Natural killer cell (primary cell): ENCODE results near the genes TLK2, MRC2, TANC2 and FTSJ3.

DNA sequence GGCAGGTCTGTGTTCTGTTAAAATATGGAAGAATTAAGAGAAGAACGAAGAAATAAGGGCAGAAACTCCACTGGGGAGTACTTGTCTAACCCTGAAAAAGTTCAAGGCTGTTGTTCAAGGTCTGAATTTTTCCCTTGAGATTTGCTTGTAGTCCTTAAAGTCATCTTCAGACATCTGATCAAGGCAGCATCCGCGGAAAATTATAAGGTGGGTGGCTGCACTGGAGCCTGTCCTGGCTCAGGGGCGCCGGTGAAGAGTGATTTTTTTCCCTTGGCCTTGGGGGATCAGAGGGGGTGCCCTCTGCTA, 1.2 kb upstream of the TLK2 start:
- PRO-cap: no peak

GRCh38 chr17:62478792-62479654, at the start of gene TLK2:
TSS of gene TLK2 (plus strand) at chr17:62478825.
- PRO-cap: bidirectional peak, plus-strand start at chr17:62478816, minus-strand start at chr17:62478574; unidirectional peak, plus-strand start at chr17:62479212; unidirectional peak, plus-strand start at chr17:62479264; bidirectional peak, plus-strand start at chr17:62479491, minus-strand start at chr17:62479417; unidirectional peak, minus-strand start at chr17:62479573

DNA sequence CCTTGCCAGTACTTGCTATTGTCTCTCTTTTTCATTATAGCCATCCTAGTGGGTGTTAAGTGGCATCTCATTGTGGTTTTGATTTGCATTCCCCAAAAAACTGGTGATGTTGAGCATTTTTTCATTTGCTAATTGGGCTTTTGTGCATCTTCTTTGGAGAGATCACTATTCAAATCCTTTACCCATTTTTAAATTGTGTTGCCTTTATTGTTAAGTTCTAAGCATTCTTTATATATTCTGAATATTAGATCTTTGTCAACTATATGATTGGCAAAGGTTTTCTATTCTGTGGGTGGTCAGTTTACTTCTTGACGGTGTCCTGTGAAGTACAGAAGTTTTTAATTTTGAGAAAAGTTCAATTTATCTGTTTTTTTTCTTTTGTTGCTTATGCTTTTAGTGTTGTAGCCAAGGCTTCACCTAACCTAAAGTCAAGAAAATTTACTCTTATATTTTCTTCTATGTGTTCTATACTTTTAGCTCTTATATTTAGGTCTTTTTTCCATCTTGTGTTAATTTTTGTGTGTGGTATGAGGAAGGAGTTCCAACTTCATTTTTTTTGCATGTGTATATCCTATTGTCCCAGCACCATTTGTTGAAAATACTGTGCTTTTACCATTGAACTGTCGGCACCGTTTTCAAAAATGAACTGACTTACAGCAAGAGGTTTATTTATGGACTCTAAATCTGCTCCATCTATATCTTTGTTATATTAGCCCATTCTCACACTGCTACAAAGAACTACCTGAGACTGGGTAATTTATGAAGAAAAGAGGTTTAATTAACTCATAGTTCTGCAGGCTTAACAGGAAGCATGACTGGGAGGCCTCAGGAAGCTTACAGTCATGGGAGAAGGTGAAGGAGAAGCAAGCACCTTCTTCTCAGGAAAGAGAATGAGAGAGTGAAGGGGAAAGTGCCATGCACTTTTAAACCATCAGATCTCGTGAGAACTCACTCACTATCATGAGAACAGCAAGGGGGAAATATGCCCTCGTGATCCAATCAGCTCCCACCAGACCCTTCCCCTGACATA, 65.2 kb downstream of the TLK2 start:
- PRO-cap: no peak

DNA sequence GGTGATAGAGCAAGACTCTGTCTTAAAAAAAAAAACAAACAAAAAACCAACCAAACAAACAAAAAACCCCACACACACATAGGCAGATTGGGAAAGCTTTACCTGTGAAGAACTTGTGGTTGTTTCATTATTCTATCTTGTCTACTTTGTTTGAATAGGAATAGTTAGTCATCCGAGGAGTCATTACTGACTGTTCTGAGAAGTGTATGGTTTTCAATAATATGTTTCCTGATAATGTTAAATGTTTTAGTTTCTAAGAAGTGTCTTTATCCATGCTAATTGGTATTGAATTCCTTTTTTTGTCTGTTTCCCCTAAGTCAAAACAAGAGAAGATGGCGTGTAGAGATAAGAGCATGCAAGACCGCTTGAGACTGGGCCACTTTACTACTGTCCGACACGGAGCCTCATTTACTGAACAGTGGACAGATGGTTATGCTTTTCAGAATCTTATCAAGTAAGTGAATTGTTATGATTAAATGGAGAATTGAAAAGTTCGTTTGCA, 62.7 kb upstream of the MRC2 start:
- PRO-cap: no peak

DNA sequence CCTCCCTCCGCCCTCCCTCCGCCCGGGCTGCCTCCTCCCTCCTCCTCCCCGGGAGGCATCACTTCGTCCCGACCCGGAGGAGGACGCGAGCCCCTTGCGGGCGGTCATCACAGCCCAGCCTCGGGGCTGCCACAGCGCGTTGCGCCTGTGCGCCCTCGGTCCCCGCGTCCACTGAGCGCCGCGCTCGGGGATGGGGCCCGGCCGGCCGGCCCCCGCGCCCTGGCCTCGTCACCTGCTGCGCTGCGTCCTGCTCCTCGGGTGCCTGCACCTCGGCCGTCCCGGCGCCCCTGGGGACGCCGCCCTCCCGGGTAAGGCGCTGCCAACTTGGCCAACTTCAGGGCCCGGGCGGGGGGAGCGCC, at the start of gene MRC2:
MRC2 (plus strand) TSS at position 58 of the 359 bp plus-strand sequence.
- PRO-cap: no peak

DNA sequence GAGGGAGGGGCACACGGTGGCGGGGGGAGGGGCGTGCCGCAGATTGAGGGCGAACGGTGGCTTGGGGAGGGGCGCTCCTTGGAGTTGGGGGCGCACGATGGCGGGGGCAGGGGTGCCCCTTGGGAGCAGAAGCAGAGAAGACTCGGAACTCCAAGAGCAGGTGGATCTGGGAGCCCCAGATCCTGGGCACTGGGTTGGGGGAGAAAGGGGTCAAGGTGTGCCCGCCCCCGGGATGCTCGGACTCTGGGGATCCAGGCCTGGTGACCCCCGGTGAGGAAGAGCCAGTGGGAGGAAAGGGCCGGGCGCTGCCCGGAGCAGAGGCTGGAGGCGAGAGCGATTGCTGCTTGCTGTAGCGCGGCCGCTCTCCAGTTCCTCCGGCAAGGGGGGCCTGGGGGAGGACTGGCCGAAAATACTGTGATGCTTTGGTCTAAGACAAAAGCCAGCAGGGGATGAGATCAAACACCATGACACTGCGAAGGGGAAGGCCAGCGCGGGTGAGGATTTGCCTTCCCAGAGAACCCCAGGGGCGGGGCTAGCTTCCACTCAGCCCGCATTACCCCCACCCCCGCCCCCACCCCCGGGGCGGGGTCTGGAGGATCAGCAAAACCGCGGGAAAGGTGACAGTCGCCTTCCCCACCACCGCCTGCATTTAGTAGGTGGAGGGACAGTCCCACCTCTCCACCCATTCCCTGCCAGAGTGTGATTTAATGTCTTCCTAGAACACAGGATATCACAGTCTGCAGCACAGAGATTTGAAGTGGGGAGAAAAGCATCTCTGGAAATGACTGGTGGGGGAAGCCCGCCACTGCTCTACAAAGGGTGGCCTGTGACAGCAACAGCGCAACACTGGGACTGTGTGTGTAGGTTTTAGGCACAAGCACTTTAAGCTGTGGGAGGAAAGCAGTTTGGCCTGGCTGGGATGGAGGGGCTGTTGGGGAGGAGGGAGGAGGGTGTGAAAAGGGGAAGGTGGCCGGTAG, 25.6 kb downstream of the MRC2 start:
- PRO-cap: no peak

GRCh38 chr17:62705563-62706449, 78.3 kb downstream of the MRC2 start:
- PRO-cap: no peak

DNA sequence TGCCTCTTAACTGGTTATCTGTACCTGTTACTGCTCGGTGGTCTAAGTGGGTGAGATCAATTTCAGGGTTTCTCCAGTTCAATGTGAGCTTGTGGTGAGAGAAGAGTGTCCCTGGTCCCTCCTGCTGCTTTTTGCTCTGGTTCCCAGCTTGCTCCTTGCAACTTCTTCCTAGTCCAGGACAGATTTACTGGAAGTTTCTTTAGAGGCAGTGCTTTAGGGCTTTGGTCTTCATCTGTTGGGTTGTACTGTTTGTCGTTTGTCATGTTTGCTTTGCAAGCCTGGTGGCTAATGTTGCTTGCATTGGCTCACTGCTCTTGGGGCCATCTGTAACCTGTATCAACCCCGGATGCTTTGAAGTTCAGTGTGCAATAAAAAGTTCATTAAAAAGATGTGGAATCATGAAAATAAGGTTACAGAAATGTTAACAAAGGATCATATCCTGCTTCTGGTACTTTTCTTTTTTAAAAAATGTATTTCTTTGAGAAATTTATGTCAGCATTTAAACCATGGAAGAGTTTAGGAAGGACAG, 82.5 kb downstream of the MRC2 start:
- PRO-cap: no peak

DNA sequence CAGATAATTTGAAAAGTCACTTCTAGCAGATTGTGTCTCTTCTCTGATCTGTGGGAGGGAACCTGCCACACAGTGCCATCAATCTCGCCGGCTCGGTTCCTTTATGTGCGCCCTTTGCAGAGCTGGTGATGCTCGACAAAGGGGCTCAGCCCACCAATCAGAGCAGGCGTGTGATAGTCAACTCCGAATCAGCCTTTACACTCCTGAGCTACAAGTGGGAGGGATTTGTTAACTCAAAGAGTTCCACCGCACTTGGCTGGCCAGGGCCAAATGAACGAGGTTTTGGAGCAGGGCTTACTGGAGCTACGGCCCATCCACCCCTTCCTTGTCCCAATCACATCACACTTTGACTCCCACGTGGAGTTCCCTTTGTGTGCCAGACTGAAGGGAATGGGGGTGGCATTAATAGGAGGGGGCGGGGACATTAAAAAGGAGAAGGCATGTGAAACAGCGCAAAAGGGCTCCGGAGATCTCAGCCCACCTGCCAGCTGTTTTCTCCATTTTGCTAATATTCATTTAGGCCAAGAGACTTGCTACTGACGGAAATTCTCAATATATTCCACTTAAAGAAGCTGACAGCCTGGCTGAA, 86.0 kb downstream of the MRC2 start:
- PRO-cap: no peak

DNA sequence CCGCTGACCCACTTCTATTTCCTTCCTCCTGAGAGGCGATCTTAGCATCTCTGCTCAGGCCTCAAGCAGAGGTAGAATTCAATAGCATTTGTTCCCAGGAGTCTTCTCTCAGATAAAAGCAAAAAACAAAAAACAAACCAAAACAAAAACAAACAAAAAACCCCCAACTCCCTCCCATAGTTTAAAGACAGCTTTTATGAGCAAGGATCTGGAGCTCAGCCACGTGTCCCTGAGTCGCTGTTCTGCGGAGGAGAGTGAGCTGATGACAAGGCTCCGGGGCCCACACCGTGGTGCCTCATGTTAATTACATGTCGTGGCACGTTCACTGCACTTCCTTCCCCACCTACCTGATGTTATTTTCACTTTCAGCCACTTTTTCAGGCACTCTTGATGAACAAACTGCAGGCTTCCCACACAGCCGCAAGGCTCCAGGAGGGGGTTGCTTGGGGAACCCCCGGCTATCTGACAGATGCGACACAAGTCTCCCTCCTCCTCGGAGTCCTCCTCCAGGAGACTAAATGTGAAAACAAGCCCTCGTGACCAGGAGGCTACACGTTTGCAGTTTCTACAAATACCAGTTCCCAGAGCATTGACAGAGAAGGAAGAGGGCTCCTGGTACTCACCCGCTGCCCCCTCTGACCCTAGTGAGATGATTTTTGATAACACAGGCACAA, 83.4 kb downstream of the MARCHF10 start:
- PRO-cap: bidirectional peak, plus-strand start at position 384 of the sequence, minus-strand start at position 244 of the sequence

DNA sequence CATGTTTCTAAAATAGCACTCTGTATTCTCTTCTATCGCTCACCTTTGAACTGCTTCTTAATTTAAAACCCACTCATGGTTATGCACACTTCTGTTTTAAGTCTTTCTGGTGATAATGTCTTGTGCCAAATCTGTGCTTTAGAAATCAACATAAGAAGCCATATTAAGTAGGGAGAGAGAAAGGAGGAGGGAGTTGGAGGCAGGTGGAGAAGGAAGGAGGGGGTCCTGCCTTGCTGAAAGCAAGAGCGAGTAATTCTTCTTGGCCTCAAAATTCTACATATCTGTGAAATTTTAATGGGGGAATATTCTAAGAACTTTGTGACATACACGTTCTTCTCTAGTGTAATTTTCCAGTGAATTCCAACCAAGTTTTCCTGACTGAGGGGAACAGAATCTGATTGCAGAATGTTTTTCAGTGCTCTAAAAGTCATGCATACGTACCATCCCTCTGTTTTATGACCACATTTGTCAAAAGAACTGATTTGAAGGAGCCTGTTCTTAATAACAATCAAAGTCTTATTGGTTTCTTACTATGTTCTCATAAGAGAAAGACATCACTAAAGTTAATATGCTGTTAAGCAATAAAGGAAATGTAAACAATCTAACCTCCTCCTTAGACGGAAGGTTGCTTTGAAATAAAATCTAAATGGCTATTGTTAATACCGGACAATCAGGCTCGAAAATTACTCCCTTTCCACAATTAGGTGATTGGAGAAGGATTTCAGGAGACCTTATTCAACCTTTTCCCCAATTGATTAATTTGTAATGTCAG, 1.5 kb downstream of the MARCHF10 start:
- PRO-cap: no peak

GRCh38 chr17:62966174-62966764, at the start of gene TANC2:
TSS of gene TANC2 (plus strand) at chr17:62966235.
- PRO-cap: bidirectional peak, plus-strand start at chr17:62966235, minus-strand start at chr17:62966089

GRCh38 chr17:63474085-63474551, 2.7 kb upstream of the ACE start:
- PRO-cap: no peak

- PRO-cap: no peak
Observed at GRCh38 chr17:63611356-63611890, 10.7 kb downstream of the TACO1 start.

DNA sequence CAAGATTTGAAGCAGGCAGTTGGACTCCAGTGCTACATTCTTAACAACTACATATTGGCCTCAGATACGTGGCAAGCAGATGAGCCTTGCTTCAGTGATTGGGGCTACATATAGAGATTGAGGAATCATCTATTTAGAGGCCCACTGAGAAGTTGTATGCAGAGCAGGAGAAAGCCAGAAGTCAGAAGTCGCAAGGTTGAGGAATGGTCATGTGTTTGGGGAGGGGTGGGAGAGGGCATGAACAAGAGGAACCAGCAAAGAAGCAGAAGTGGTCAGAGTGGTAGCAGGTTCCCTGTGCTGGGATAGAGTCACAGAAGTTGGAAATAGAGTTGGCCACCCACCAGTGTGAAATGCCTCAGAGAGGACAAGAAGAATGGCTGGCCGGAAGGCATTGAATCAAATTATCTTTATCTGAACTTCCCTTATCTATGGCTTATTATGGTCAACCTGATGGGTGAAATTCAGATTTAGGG, 19.4 kb downstream of the MAP3K3 start:
- PRO-cap: no peak

DNA sequence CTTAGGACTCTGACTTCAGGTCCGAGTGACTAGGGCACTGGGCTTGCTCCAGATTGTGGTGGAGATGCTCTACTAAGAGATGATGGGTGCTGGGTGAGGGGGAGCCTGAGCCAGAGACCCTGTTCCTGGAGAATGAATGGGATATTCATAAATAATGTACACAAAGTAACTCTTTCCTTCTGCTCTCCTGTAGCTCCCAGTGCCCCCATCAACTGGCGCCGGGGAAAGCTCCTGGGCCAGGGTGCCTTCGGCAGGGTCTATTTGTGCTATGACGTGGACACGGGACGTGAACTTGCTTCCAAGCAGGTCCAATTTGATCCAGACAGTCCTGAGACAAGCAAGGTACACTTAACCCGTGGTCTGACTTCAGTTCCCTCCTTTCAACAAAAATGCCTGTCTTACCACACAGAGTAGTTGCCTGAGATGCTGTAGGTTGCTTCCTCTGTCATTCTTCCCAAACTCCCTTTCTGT, 9.8 kb downstream of the LIMD2 start:
- PRO-cap: no peak

GRCh38 chr17:63706765-63707251, 6.9 kb upstream of the LIMD2 start:
- PRO-cap: unidirectional peak, minus-strand start at chr17:63706876

DNA sequence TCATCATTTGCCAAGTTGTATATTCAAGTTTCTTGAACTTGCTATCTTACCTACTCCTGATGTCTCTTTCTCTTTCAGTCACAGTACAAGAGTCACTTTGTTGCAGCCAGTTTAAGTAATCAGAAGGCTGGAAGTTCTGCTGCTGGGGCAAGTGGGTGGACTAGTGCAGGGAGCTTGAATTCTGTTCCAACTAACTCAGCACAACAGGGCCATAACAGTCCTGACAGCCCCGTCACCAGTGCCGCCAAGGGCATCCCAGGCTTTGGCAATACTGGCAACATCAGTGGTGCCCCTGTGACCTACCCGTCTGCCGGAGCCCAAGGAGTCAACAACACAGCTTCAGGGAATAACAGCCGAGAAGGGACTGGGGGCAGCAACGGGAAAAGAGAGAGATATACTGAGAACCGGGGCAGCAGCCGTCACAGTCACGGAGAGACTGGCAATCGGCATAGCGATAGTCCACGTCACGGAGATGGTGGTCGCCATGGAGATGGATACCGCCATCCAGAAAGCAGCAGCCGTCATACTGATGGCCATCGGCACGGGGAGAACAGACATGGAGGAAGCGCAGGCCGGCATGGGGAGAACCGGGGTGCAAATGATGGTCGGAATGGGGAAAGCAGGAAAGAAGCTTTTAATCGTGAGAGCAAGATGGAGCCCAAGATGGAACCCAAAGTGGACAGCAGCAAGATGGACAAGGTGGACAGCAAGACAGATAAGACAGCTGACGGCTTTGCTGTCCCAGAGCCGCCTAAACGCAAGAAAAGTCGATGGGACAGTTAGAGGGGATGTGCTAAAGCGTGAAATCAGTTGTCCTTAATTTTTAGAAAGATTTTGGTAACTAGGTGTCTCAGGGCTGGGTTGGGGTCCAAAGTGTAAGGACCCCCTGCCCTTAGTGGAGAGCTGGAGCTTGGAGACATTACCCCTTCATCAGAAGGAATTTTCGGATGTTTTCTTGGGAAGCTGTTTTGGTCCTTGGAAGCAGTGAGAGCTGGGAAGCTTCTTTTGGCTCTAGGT, 9.3 kb upstream of the PSMC5 start:
- PRO-cap: no peak

GRCh38 chr17:63827280-63827959, at the start of gene FTSJ3:
TSS of gene FTSJ3 (minus strand) at chr17:63827663.
- PRO-cap: bidirectional peak, plus-strand start at chr17:63827450, minus-strand start at chr17:63827080; bidirectional peak, plus-strand start at chr17:63828130, minus-strand start at chr17:63827832

GRCh38 chr17:63829244-63829736, 1.8 kb upstream of the FTSJ3 start:
- PRO-cap: no peak